Zone of skin (tissue), 1 donor: ENCODE measurements around the genes SDF2, SEZ6 and MYO18A.

DNA sequence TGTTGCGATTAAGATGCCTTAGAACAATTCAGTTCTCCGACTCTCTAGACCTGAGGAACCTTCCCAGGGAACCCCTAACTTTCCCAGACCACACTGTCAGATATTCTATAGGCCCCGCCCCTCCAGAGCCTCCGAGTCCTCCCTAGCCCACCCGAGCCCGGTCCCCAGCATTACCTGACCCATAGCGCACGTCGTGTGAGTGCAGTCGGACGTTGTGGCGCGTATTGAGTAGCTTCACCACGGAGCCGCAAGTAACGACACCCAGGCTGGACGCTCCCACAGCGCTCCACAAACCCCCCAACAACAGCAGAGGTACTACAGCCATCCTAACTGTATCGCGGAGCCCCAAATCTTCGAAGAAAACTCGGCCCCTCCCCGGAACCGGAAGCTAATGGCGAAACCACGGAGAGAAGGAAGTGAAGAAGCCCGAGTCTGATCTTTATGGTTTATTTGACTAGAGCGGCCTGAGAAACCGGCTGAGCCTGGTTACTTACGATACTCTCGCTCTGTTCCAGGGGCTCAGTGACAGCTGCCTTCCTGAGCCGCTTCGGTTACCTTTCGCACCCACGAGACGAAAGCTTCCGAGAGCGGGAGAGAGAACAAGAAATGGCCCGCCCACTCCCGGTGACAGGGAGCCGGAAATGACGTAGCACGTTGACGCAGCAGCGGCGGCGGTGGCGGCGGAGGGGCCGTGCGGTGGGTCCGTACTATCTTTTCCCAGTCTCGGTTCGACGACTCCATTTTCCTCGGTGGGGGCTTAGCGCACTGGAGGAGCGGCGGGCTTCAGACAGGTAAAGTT is at the start of gene SDF2:
SDF2 (minus strand) TSS at position 355 of the 799 bp plus-strand sequence.
- RRBS: 1% methylated on average over 5 of the region's 59 CpGs

DNA sequence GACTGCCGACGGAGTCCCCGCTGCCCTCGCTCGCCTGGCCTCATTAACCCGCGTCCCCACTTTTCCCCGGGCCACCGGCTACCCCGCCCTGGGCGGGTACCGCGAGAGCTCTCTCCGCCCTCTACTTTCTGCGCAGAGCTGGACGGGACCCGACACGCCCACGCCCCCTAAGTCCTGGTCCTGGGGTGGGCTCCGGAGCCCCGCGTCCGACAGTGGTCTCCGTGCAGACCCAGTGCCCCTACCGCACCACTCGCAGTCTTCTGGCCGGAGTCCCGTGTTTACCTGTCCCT is 386 bp upstream of the TLCD1 start:
- RRBS: 1% methylated on average over 10 of the region's 28 CpGs

DNA sequence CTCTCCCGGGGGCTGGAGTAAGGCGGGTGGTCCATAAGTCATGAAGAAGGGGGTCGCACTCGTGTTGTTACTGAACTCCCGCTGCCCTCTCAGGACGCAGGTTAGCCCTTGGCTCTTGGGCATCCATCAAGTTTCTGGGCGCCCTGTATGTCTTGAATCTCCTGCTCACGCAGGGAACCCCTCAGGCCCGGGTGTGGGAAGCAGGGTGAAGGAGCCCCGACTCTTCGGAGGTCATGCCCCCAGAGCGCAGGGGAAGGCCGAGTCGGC is 980 bp downstream of the TRAF4 start:
- RRBS: 4% methylated on average over 1 of the region's 14 CpGs

- RRBS: 6% methylated on average over 9 of the region's 23 CpGs
These were observed 1.6 kb downstream of the TRAF4 start for GRCh38 chr17:28745125-28746016.

DNA sequence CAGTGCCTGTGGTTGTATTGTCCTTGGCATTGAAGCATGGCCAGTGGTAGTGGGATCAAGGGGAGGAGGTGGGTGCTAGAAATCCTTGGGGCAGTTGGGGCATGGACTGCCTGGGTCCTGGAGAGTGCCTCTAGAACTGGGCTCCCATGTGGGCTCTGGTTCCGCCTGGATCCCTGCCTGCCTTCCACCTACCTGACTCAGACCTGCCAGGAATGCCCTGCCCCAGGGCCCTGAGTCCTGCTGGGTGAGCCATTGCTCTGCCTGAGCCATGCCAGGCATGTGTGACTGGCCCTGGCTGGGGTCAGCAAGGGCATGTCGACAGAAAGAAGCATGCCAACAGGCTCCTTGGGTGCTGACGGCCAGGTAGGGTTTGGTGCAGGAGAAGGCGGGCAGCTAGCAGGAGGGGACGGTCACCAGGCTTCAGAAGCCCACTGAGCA is 2.2 kb downstream of the TRAF4 start:
- RRBS: no CpG with 5 or more reads among the region's 5 CpGs

DNA sequence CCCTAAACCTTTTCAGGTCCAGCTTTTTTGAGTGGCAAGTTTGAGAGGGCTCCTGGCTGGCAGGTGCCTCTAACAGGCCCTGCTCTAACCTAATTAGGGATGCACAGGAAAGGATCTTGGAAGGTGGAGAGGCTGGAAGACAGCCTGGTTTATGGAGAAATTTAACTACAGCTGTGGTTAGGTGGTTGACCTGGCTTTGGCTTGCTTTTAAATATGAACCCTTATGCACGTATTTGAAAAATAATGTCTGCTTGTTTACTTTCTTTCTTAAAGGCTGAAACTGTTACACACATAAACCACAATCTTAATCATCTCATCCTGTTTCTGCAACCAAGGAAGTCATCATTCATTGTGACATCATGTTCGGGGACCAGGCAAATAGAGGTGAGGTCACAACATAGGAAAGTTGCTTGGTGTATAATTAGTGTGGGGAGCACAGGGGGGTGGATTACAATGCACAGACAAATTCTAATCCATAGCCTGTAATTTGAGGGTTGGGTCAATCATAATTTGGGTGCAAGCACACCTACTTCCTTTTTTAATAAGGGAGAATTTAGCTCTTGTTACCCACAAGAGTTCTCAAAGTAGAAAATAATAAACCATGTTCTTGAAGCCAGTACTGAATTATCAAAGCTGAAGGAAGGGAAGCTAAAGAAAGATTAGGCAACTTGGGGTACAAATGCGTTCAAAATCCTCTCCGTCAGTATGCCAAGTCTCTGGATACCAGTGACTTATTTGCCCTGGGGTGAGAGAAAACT is 23.2 kb upstream of the DHRS13 start:
- RRBS: no CpG with 5 or more reads among the region's 4 CpGs

DNA sequence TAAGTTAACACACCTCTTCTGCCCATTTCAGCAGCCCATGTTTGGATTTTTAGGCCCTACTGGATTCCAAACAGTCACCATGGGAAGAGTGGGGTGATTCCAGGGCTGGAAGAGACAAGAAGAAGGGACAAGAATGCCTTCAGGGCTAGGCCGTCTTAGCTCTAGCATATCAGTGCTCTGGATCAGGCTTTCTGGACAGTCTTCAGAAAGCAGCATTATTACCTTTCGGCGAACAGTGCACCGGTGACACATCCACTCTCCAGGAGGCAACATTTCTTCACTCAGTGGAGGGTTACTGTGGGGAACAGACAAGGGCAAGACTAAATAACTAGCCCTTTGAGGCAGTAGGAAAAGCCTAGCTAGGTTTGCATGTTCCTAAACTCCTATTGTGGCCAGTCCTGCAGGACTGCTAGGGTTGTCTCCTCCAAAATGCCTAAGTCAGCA is 23.9 kb upstream of the DHRS13 start:
- RRBS: no CpG with 5 or more reads among the region's 4 CpGs

GRCh38 chr17:28945045-28945680 is 6.2 kb downstream of the PHF12 start:
- RRBS: no CpG with 5 or more reads among the region's 8 CpGs

- RRBS: no CpG with 5 or more reads among the region's 7 CpGs
These were observed 5.0 kb downstream of the PHF12 start for GRCh38 chr17:28946176-28946910.

GRCh38 chr17:28948620-28949642 is 2.4 kb downstream of the PHF12 start:
- RRBS: under 1% methylated on average over 6 of the region's 46 CpGs

DNA sequence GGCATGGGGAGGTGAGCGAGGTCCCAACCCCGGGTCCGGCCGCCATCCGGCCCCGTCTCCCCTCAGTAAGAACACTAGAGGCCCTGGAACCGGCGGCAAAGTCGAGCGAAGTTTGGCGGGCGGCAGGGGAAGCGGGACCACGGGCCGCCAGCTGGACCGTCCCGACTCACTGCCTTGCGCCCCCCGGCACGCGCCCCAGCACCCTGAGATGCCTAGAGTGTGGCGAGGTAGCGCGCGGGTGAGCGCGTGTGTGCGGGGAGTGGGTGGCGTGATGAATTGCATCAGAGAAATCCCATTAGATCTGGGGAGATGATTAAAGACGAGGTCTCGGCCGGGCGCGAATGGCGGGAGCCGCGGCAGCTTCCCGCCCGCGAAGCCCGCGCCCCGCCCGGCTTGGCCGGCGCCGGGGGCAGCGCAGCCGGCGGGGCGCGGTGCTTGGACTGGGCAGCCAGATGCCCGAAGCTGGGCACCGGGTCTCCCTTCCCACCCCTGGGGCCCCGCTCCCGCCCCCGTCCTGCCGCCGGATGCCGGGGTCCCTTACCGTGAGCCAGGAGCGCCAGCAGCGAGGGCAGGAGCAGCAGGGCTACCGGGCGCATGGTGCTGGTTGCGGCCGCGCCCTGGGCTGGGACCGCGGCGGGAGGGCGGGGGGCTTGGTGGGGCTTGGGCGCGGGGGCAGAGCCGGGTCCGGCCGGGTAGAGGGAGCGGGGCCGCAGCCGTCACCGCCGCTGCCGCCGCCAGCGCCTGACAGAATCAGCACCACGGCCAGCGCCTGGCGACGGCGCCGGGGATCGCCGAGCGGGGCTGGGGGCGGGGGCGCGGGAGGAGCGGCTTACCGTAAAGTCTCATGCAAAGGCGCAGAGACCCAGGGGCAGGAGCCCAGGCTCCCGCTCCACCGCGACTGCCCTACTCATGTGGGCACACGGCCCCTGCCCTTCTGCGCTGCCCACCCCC is at the start of gene SEZ6:
SEZ6 (minus strand) TSS at position 760 of the 951 bp plus-strand sequence.
- RRBS: 6% methylated on average over 58 of the region's 105 CpGs

- RRBS: no CpG with 5 or more reads among the region's 3 CpGs
These were observed 2.9 kb upstream of the PIPOX start for GRCh38 chr17:29040063-29040486.

DNA sequence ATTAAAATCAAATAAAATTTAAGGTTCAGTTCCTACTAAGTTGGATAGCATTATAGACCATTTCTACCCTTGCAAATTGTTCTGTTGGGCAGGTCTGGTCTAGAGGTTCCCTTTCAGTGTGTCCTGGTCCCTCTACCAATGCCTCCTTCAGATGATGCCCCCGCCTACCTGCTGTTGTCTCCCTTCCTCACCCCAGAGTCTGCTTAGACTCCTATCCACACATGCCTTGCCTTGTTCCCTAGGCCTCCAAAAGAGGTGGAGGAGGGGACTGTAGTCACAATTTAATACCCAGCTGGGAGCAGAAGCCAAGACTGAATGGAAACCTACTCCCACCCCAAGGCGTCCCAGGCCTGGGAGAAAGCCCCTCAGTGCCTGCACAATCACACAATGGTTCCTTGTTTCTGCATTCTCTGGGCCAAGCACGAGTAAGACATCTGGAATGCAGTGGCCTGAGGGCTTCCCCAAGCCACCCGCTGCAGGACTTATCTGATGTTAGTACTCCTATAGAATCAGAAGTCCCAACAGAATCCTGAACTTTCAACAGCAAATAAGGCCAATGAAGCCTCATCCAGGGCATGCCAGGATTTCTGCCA is 28.8 kb downstream of the MYO18A start:
- RRBS: no CpG with 5 or more reads among the region's 4 CpGs

DNA sequence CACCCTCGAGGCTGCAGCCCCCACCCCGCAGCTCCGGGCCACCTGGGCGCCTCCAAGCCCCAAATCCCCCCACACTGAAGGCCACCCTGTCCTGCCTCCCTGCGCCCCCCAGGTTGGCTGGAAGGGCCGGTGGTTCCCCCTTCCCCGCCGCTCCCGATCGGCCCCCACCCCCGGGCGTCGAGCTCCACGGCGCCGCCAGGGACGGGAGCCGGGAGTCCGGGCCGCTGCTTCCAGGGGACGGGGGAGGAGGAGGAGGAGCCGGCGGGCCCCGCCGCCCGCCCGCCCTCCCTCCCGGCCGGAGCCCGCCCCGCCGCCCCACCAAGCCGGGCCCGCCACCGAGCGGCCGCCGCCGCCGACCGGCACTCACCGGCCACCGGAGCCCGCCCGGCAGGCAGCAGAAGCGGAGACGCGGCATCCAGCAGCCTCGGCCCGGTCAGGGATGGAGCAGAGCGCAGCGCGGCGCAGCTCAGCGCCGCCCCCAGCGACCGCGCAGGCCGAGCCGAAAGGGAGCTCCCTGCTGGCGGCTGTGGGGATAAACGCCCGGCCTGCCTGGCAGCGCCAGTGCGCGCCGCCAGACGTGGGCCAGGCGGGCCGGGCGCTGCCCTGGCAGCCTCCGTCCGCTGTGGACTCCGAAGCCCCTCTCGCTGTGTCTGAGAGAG is at the start of gene MYO18A:
MYO18A (minus strand) TSS at position 453 of the 659 bp plus-strand sequence.
- RRBS: 2% methylated on average over 39 of the region's 76 CpGs

DNA sequence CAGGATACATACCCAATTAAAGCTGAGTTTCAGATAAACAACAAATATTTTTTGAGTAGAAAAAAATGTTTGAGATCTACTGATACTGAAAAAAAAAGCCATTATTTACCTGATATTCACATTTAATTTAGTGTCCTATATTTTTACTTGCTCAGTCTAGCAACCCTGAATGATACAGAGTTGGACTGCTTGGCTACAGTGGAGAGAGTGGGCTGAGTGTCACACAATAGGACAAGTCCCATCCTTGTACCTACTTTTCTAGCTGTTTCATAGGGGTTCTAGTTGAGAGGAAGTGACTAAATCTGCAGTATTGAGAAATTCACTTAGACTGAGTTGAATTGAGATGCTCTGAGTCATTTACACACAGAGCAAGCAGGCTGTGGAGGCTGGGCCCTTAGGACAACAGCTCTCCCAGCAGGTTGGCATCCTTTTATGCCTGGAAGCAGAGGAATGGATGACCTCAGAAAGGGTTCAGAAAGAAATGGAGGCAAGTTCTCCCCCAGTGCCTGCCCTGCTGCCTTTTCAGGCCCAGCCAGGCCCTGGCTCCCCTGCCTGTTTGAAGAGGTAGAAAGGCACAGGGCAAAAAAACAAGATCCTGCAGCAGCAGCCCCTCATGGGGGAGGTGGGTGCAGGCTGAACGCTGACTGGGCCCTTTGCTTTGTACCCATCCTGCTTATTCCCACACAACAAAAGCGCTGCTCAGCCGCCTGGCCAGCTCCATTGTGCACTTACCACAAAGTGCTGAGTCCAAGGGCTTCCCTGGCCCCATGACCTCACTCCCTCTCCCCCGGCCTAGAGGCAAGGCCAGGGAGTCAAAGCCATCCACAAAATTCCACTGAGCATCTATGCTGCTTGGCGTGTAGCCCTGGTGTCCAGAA is 5.6 kb upstream of the CRYBA1 start:
- RRBS: no CpG with 5 or more reads among the region's 5 CpGs

DNA sequence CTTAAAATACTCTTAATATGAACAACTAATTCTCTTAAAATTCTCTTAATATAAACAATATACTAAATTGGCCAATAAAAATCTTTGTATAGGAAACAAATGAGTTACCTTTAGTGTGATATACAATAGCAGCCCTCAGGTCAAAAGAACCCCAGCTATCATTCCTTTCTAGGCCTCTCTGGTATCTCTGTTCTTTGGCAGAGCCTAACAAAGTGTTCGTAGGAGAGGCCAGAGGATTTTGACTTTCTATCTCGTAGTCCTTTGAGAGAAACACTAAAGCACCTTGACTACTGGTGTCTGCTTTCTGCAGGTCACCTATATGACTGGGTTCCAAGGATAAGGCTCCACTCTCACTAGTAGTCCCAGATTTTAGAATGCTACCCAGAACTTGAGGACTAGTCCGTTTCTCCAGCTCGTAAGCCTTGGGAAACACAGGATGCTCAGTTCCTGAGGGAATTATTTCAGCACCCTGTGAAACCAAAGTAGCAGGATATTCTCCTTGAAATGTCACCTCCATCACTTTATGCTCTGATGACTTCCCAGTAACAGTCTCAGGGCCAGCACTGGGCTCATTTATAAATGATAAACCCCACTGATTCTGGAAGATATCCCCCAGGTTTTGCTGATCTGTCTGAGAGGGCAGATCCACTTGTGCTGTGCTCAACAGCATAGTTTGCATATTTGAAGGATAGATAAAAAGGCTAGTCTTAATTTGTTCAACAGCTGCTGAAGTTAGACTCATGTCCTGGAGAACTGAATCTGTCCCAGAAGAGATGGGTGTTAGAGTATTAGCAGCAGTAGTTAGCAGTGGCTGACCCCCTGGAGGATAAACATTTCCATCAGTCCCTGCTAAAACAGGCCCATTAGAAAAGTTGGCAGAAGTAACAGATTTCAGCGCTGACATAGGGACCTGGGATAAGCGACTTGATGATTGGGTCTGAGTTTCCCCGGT is 7.8 kb downstream of the NUFIP2 start:
- RRBS: no CpG with 5 or more reads among the region's 7 CpGs

- RRBS: 29% methylated on average over 4 of the region's 13 CpGs
These were observed 7.8 kb downstream of the GIT1 start for GRCh38 chr17:29581592-29582089.

DNA sequence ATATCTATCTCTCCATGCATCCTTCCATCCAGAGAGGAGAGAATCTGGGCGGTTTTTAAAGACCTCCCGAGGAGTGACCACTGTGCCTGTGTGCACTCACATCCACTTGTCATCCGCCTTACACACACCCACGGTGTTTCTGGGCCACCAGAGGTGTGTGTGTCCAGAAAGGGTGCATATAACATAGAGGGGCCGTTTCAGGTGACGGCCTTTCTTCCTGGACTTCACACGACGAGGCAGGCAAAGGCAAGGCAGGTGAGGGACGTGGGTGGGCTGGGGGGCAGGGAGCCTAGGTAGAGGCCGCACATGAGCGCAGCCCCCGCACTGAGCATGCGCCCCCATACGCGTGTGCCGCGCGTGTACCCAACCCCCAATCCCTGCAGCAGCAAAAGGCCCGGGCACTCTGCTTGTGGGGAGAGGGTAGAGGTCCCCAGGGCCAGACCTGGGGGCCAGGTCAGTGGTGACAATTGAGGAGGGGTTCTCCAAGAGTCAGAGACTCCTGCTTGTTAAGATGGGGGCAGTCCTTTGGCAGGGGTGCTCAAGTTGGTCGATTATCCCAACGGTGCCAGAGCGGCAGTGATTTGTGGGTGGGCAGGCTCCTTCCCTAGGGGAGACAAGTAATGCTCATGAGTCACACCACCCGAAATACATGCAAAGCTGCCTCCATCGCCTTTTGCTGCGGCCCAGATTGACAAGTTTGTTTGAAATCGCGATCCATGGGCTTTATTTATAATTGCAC is 915 bp upstream of the GIT1 start:
- RRBS: no CpG with 5 or more reads among the region's 27 CpGs

- RRBS: 37% methylated on average over 3 of the region's 13 CpGs
These were observed 8.7 kb downstream of the CORO6 start for GRCh38 chr17:29613966-29614478.

DNA sequence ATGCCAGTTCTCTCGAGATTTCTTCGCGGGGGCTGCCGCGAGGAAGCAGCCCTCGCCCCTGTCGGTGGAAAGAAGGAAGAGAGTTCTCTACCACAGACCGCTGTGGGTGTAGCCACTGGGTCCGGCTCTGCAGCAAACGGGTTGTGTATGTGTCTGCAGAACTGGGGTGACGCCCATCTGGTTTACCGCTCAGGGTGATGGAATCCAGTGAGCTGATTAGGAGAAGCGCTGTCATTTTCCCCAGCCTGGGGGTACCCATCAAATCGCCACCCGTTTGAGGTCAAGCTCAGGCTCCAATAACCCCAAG is 7.7 kb downstream of the CORO6 start:
- RRBS: no CpG with 5 or more reads among the region's 15 CpGs